Camera-type eye (tissue), 1 donor: ENCODE results near the gene PELI1.

DNA sequence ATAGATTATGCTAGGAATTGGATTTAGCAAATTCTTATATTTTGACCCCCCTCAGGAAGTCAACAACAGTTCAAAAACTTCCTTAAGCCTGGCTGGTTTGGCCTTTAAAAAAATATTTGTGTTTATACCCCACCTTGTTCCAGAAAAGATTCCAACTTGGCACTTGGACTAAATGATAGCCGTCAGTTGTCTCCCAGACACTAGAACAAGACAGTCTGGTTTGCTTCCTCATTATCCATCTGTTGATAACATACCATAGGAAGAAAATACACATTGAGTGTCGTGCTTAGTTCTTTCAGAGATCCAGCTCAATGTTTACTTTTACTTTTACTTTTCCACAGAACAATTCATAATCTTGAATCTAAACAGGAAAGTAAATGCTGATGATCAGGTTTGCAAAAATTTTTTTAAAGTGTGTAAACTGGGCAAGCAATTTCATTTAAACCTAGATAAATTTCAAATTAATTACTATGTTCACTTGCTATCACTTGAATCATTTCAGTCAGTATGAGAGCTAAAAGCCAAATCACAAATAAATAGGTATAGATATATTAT lies 2.4 kb upstream of the VPS54 start:
- RAMPAGE, long total RNA, result no peak

DNA sequence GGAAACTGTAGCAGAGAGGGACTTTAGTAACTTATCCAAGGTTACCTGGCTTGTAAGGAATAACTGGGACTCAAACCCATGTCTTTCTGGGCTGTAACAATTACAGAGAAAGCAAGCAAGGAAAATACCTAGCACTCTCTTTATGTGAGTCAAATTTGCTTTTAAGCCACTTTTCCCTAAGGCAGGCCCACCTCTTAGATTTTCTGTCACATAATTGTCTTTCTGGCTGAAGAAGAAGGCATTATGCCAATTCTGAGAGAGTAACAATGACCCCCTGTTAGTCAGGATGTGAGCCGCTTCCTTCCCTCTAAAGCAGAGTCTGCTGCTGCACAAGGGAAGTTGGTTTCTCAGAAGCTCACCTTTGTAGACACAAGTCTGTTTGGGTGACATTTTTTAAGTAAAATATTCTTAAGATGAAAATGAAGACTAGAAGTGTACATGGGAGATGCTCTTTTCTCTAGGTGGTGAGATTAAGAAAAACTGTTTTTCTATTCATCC lies 33.2 kb upstream of the VPS54 start:
- RAMPAGE, long total RNA, result no peak

DNA sequence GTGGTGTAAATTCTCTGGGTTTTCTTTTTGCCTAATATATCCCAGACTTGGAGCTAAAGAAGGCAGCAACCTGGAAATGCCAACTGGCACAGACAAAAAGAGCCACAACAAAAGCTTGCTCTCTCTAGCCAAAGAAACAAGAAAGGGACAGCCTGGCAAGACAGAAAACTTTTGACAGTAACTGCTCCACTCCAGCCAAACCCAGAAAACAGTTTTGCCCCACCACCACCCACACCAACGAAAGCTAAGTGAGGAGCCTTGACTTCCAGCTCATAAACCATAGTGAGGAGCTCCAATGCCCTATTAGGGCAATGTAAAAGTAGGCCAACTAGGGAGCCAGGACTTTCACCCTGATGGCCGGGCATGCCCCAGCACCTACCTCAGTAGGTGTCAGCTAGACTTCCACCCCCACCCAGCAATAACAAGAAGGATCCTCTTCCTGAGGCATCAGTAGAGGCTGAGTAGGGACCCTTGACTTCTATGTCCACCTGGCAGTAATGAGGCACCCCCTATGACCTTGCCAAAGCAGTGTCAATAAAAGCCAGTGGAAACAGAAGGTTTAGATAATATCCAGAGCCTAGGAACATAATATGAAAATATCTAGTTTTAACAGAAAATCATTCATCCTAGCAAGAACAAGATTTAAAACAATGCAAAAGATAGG lies 35.4 kb downstream of the PELI1 start:
- RAMPAGE, long total RNA, result no peak

- RAMPAGE, long total RNA, result no peak
Observed at GRCh38 chr2:64143615-64144509, at the start of gene PELI1. Gene PELI1, minus strand, starts transcription at chr2:64144420.

DNA sequence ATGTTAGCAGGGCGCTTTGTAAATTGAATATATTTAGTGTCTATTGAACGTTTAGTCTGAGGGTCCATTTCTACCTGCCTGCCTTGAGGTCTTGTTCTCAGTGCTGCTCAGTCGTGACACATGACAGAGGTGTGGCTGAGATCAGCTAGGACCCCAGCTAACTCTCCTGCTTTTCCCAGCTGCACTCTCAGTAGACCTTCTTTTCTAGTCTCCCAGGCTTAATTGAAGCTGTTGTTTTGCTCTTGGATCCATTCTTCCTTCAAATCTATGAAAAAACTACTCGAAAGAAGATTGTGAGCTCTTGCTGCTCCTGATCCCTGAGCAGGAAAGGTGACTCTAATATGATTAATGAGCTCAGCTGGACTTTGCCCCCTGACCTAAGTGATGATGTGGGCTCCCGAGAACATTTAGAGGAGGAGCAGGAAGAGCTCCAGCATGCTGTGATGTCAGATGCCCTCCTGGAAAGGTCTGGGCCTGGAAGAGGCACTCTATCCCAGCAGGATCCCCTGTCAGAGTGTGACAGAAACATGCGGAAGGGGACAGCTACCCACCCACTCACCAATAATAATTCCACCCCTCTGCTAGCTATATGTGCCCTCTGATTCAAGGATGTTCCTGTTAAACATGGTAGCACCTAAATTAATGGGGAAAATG lies 117.8 kb upstream of the PELI1 start:
- RAMPAGE, long total RNA, result no peak

DNA sequence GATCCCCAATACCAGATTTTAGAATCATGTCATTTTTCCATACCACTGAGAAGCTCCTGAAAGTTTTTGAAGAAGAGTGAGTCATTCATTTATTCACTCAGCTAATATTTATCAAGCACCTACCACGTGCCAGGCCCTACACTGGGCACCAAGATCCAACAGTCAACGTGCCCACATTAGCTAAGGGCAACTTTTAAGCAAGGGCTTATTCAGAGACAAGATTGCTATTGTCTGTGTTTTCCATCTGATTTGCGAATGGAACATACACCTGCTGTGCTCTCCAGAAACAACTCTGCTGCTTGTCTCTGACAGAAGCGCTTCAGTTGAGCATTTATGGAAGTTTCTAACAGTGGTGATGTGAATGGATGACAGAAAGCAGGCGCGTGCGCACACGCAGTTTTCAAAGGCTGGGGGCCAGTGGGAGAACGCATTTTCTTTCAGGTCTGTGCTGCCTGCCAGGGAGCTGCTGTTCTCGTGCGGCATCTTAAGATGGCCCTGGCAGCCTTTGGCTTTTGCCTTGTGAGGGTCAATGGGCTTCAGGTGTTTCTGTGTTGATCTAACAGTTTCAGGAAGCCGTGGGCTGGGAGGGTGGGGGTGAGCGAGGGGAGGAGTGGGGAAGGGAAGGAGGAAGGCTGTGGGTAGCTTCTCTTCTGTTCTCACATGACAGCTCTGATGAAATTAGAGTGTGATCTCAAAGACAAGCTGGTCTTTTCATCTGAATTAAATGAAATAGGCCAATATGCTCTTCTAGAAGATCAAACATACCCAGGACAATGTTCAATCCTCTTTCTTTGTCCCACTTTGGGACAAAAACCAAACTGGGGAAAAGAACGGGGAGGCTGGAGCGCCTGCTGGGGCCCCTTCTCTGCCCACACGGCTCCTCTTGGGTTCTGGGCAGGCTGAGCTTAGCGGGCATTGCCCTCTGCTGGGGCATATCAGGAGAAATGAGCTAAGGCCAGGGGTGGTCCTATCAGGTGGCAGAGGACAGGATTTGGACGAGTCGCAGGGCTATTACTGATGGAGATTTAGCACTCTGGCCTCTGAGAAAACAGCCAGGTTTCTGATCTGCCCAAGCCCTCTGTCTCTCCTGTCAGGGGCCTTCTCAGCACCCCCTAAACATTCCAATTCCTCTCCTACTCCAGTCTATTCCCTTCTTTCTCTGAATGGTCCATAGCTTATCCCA lies 126.4 kb upstream of the LGALSL start:
- RAMPAGE, long total RNA, result no peak

DNA sequence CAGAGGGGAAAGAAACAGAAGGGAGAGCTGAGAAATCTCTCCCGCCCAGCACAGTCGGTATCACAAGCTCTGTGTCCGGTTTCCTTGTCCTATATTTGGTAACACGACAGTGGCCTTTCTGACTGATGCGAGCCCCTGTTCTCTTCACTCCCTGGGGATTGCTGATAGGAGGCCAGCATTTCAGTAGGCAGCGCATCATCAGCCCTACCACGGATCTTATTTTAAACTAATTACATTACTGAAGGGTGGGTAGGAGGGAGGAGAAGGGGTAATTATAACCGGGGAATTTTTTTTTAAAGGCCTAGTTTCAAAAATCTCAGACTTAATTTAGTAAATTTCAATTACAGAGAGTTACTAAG lies 125.6 kb upstream of the LGALSL start:
- RAMPAGE, long total RNA, result no peak

GRCh38 chr2:64329746-64330469 lies 124.1 kb upstream of the LGALSL start:
- RAMPAGE, long total RNA, result no peak

DNA sequence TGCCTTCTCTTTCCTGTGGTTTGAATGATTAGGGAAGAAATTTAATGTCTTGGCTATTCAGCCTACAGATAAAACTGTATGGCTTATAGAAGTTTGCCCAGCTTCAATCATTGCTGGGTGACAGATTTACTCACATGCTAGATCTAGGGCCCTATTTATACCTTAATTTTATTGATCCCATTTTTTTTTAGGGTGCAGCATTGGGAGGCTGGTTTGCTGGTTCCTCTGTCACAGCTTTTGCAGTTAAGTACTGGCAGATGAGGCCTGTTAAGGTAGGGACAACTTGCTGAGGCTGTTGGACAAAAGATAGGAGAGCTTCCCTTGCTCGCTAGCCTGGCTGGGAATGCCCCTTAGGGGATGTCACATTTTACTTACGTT lies 8.1 kb downstream of the LGALSL start:
- RAMPAGE, long total RNA, result no peak

DNA sequence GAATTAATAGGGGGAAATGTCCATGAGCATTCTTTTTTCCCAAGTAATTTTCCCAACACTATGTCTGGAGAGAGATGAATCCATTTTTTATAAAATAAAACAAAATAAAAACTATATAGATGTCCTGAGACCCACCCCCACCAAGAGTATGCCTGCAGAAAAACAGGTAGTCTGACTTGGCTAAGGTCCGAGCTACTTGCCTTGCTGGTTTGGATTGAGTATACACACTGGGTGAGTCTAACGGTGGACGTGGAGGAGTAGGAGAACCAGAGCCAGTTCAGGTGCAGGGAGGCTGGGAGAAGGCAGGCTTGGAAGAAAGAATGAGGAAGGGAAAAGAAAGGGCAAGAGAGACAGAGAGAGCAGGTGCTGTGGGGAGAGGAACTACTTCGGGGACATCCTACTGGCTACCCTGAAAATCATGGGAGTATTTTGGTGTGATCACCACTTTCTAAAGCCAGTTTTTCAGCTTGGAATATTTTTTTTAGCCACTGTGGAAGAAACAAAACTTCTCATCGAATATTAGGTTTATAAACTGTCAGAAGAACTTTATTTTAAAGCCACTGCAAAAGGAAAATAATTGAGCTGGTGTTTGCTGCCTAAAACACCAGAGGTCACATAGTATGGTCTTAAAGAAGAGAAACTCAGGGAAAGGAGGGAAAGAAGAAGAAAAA lies 21.2 kb upstream of the AFTPH start:
- RAMPAGE, long total RNA, result no peak

DNA sequence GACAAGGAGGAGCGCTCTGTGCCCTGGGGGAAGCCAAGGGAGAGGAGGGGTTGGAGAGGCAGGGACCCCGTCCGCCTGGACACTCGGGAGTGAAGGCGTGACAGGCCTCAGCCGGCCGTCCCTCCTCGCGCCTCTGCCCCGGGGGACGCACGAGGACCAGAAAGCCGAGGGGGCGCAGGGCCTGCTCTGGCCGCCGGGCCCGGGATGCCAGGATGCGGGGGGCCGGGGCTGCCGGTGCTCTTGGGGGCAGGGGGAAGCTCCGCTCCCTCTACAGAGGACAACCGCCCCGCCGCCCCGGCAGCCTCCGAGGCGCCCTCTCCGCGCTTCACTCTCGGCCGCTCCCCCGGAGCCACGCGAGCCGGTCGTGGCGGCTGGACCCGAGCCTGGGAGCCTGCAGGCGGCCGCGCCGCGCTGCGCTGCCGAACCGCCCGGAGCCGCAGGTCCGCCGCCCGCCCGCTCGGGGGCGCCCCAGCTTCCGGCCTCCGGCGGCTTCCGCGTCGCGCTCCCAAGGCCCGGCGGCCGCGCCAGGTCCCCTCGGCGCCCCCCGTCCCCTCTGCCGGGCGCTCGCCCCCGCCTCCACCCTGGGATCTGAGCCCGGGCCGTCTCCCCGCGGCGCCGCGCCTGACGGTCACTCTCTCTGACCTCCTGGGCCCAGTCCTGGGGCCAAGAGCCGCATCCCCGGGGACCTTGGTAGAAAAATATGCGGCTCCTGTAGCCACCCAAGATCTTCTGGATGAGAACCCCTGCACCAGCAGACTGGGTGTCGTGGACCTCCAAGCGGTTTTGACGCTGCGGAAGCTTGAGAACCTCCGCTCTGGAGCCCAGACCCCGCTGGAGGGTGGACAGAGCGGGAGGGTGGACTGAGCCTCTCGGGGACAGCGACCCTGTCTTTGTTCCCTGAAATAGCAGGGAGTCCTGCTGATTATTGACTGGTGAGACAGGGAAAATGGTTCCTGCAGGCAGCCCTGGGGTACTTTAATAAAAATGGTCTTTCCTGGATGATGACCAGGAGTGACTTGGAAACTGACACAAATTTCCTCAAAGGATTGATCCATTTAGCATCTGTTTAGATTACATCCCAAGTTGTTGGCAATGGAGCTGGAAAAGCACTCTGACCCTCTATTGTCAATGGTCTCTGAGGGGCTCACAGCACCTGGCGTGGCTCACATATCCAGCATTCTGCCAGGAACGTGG lies 44.3 kb downstream of the SERTAD2 start:
- RAMPAGE, long total RNA, result no peak

DNA sequence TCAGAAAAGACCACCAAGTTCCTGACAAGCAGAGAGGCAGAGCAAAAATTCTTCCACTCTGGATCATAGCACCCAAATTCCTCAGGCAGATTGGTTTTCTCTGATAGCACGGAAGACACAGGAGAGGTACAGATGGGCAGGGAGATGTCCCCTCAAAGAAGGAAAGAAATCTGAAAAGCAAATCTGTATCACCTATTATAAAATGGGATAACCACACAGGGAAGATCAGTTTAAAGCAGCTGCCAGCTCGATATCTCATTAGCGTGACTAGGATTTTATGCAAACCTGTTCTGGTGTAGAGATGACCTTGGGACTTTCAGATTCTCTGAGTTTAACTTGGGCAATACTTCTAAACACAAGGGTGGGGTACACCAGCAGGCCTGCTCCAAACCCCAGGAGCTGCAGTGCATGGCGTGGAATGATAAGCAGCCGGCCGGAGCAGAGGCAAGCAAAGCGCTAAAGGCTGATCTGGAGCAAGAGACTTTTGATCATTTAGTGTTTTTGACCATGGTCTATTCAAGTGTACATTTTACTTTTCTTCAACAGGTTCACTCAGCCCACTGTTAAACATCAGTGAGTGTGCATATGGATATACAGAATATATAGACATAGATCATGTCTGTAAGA lies 4.7 kb downstream of the SERTAD2 start:
- RAMPAGE, long total RNA, result no peak

DNA sequence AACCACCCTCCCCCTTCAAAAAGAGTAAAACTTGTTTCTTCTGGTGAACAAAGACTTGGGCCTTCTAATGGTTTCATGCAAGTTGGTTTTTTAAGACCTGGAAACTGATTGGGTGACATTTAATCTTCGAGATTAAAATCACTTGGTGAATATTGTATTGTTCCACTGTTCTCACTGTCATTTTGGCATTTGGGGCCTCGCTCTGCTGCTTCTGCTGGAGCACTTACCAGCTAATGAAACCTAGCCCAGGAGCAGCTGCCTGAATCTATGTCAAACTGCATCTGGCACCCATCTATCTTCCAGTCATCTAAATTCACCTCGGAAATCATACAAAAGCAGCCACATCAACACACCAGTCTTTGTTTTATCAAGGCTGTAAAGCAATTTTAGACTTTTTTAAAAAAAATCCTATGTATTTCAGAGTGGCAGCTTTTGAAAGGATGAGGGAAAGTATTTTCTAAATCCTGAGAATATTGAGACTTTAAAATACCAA lies 26.0 kb upstream of the SERTAD2 start:
- RAMPAGE, long total RNA, result no peak

GRCh38 chr2:64708653-64709684 lies 55.3 kb upstream of the SERTAD2 start:
- RAMPAGE, long total RNA, result no peak

DNA sequence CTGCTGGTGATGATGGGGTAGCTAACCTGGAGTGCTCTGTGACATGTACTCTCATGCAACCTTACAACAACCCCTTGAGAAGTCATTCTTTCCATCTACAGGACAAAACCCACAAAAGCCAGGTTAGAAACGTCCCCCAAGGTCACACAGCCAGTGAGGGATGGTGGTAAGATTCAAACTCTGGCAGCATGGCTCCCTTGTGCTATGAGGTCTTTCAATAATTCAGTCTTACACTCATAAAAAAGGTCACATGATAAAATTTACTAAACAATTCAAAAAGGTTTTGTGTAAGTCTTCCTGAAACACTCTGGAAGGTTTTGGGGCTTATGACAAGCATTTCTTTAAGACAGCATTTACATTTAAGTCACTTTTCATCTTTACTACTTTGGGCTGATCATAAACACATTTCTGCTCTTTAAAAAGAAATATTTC lies 95.0 kb upstream of the SERTAD2 start:
- RAMPAGE, long total RNA, result no peak

GRCh38 chr2:64862602-64863049 lies 126.6 kb upstream of the SLC1A4 start:
- RAMPAGE, long total RNA, result no peak

DNA sequence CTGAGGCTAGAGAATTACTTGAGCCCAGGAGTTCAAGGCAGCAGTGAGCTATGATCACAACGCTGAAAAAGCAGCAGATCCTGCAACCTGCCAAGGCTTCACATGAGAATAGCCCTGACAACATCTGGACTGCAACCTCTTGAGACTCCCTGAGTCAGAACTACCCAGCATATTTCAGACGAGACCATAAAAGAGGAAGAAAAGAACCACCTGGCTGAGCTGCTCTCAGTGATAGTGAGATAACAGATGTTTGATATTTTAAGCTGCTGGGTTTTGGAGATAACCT lies 74.1 kb upstream of the SLC1A4 start:
- RAMPAGE, long total RNA, result no peak

- RAMPAGE, long total RNA, result no peak
Observed at GRCh38 chr2:64937948-64938259, 51.3 kb upstream of the SLC1A4 start.

GRCh38 chr2:65022001-65022502 lies 32.9 kb downstream of the SLC1A4 start:
- RAMPAGE, long total RNA, result no peak

- RAMPAGE, long total RNA, result no peak
Observed at GRCh38 chr2:65078034-65079256, 22.2 kb downstream of the CEP68 start.